ENCODE measurements around the genes IFNA17 and ELAVL2.

DNA sequence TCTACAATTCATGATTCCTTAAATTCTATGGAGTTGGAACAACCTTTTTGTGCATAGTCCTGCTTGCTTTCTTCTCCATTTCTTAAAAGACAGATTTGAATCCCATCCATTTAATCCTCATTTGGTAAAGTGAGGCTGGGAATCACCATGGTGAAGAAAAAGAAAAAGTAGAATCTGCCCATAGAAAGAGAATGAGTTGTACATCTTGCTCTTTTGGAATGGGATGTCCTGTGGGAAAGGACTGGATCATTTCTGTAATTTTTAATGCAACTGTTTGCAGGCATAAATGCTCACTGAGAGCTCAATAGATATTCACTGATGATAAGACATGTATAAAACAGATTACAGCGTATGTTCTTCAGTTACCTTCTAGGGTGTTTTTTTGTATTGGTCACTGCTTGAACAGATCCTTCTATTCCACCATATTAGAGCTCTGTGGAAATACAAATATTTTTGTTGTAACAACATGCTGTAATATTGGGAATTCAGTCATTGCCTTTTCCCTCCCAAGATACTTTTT is 21.2 kb upstream of the SH3GL2 start:
- RRBS, result no CpG with 5 or more reads among the region's 1 CpG

DNA sequence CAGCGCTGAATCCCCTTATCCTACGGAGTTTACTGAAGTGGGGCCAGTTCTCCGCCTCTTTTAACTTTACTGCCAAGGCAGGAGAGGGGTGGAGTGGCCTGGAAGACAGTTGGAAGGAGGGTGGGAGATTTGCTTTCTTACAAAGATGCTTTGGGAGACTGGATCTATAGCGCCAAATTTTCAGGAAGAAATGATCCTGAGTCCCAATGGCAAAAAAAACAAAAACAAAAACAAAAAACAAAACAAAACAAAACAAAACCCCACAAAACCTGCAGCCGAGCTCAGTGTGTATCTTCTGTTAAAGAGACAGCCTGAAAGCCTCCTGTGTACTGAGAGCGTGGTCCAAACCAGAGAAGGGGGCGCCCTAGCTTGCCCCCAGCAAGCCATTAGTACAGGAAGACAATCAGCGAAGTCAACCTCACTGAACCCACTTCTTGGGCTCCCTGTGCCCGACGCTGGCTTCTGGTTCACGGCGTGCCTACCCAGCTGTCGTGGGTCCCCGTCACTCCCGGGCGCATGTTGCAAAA is 326.7 kb downstream of the SH3GL2 start:
- RRBS, result no CpG with 5 or more reads among the region's 16 CpGs

DNA sequence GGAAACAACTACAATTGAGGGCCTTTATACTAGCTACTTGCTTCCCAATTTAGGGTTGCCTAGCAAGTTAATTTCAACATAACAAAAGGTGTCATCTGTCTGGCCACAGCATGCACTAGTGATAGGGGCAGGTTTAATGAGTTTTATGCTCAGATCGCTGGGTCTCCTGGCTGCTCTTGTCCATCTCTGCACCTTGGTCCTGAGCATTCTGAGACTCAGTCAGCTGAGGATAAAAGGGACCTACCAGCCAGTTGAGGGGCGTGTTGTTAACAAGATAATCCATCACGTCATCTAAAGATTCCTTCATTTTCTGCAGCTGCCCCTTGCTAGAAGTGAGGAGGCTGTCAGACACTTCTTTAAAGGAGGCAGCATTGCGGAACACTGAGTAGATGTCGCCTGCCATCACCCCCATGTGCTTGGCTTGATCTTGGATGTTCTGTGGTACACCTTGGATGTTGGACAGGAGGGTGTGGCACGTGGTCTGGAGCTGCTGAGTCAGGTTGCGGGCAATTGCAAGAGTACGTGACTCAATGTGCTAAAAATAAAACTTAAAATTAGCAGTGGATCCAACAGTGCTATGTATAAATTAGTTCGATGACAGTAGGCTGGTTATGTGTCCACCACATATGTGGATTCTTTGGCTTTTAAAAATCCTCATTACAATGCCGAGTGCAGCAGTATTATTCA is 11.0 kb downstream of the PLIN2 start:
- RRBS, result no CpG with 5 or more reads among the region's 10 CpGs

DNA sequence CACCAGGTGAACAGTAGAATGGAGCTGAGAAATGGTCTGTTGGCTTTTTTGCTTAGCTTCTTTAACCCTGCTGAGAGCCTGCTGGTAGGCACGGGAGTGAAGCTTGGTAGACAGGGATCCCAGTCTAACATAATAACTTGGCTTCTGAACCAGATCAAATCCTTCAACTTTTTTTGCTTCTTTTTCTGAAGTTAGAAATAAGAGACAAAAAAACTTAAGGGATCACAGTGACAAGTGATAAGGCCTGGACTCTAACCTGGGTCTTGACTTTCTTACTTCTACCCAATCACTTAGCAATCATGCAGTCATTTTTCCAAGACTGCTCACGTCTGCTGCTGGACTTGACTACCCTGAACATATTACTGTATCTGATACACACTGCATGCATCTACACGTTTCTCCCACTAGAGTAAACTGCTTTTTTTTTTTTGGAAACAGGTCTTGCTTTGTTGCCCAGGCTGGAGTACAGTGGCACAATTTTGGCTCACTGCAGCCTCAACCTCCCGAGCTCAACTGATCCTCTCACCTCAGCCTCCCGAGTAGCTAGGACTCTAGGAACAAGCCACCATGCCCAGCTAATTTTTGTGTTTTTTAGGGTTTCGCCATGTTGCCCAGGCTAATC is 7.5 kb downstream of the PLIN2 start:
- RRBS, result no CpG with 5 or more reads among the region's 6 CpGs

DNA sequence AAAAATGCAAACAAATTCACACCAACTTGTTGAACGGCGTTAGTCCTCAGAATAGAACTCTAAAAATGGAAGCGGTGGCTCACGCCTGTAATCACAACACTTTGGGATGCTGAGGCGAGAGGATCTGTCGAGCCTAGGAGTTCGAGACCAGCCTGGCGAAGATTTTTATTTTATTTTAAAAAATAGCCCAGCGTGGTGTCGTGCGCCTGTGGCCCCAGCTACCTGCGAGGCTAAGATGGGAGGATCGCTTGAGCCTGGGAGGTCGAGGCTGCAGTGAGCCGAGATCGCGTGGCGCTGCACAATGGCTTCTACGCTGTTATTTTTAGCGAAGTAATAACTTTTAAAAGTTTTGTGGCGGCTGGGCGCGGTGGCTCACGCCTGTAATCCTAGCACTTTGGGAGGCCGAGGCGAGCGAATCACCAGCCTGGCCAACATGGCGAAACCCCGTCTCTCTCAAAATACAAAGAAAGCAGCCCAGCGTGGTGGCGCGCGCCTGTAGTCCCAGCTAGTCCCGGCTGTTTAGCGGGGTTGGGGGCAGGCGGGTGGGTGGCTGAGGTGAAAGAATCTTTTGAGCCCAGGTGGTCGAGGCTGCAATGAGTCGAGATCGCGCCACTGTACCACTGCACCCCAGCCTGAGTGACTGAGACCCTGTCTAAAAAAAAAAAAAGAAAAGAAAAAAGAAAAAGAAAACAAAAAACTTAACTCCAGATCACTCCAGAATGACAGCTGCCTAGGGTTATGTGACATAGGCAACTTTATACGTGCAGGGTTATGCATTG is 794 bp upstream of the PLIN2 start:
- RRBS, result no CpG with 5 or more reads among the region's 41 CpGs

DNA sequence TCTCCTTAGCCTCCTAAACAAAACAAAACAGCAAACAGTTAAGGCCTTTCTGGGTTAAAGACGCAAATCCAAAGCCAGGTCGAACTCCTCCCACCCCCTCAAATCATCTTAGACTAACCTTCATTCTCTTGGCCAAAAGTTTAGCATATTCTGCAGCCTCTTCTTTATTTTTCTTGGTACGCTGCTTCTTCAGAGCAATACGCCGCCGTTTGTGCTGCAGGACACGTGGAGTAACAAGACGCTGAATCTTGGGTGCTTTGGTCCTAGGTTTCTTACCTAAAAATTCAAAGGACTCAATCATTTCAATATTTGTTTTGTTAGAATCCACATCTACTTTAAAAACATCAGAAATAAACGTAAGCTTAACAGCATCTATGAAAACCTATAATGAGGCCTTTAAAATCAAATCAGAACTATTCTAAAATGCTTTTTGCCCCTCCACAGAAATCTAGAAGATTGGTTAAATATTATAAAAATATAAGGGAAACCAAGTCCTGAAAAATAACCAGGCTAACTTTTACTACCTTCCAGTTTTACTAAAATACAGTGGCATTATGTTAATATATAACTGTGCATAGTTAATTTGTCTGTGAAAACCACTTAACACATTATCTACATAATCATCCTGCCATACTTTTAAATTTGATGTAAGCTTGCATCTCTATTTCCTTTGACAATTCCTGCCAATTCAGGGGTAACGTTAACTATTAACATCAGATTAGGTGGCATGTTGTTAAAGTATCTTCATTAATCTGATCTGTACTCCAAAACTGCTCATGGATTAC is 3.5 kb downstream of the RPS6 start:
- RRBS, result no CpG with 5 or more reads among the region's 10 CpGs

- RRBS, result no CpG with 5 or more reads among the region's 6 CpGs
Observed at GRCh38 chr9:19457036-19457395, 48.2 kb downstream of the ACER2 start.

GRCh38 chr9:20551840-20552206 is 70.5 kb downstream of the MLLT3 start:
- RRBS, result no CpG with 5 or more reads among the region's 5 CpGs

DNA sequence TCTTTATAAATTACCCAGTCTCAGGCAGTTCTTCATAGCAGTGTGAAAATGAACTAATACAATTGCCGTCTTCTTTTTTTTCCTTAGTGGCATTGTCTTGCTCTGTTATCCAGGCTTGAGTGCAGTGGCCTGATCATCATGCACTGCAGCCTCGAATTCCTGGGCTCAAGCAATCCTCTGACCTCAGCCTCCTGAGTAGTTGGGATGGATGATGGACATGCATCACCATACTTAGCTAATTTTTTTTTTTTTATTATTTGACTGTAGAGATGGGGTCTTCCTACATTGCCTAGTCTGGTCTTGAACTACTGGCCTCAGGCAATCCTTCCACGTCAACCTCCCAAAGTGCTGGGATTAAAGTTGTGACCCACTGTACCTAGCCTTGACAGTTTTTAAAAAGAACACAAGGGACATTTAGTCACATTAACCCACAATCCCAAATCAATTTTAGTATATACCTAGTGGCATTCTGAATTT is 31.6 kb downstream of the MLLT3 start:
- RRBS, result no CpG with 5 or more reads among the region's 3 CpGs

DNA sequence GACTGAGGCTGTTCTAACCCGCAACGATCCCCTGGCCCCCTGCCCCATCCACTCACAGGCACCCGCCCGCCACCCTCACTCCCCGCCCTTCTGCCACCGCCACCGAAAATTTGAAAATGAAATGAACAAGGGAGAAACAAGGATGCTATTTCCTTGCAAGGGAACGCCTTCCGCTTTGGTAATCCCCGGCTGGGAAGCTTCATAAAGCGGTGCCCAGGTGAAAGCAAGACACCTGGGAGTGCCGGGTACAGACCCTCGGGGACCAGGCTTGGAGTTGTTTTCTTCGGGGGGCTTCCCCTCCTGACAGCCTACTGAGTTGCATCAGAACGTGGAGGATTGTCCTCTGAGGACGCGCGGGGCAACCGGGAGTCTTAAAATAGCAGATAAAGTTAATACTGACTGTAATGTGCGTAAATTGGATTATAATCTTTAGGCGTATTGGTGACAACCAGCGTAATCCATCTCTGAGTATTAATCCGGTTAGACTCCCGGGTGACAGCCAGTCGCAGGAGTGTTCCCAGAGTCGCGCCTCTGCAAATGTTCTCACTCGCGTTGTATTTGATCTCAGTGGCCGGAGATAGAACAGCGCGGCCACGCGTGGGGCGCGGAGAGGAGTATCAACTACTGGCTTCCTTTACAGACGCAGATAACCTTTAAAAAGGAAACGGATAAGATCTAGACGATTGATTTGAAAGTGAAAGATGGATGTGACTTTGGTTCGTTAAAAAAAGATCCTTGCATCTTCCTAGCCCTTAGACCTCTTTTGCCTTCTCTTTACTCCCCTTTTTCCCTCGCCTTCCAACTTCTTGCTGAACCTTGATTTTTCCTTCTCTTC is 959 bp upstream of the MLLT3 start:
- RRBS, result 4% methylated on average over 15 of the region's 41 CpGs

- RRBS, result no CpG with 5 or more reads among the region's 5 CpGs
Observed at GRCh38 chr9:20687574-20688379, 3.7 kb downstream of the FOCAD start.

- RRBS, result no CpG with 5 or more reads among the region's 1 CpG
Observed at GRCh38 chr9:20718821-20719112, 34.7 kb downstream of the FOCAD start.

DNA sequence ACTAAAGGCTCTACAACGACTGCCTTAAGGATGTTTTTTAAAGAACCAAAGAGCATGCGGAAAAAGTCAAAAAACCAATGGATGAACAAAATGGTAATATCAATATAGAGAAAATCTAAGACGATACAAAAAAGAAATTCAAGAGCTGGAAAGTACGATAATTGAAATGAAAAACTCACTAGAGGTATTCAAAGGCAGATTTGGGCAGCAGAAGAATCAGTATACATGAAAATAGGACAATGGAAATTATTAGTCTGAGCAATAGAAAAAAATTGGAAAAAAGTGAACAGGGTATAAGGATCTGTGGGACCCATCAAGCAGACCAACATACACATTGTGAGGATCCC is 30.3 kb downstream of the HACD4 start:
- RRBS, result no CpG with 5 or more reads among the region's 4 CpGs

GRCh38 chr9:21096056-21096735 is 18.5 kb upstream of the IFNB1 start:
- RRBS, result no CpG with 5 or more reads among the region's 5 CpGs

DNA sequence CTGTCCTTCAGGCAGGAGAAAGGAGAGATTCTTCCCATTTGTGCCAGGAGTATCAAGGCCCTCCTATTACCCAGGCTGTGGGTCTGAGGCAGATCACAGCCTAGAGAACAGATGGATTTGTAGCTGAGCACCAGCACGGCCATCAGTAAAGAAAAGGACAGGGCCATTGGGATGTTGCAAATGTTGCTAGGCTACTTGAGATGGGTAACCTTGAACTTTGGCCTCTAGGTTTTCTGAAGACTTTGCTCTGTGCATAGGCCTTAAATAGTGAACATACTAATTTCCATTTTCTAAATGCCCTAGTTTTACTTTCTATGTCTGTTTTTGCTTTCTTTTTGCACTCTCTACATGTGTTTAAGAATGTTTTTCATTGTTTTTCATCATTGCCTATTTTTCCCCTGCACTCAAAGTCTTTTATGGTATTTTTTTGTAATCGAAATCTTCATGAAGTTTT is at the start of gene IFNA17:
TSS of gene IFNA17 (minus strand) at position 216 of the 454 bp plus-strand sequence.
- RRBS, result no CpG with 5 or more reads among the region's 2 CpGs

- RRBS, result 95% methylated on average over 6 of the region's 15 CpGs
Observed at GRCh38 chr9:21965595-21965807, 9.2 kb downstream of the CDKN2A start.

GRCh38 chr9:21996282-21997041 is 12.6 kb downstream of the CDKN2B start:
- RRBS, result 3% methylated on average over 1 of the region's 17 CpGs

GRCh38 chr9:22050978-22051341 is 41.9 kb upstream of the CDKN2B start:
- RRBS, result no CpG with 5 or more reads among the region's 2 CpGs

DNA sequence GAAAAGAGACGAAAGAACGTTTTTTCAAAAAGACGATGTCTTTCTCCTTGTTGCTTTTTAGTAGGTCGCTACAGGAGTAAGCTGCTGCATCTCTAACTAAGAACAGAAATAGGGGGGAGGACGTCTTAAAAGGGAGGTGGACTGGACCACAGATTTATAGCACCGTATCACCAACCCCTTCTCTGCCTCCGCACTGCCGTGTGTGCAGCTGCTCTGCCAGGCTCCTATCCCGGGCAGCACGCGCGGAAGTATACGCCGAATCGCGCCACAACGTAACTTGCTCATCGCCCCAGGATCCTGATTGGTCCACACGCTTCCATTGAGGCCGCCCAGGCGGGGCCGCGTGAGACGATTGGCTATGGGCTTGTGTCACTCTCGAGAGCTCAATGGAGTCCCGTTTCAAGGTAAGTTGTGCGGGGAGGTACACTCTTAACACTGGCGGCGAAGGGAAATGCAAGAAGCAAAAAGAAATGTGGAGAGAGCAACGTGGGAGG is at the start of gene ELAVL2:
TSS of gene ELAVL2 (minus strand) at position 127 of the 494 bp plus-strand sequence.
- RRBS, result no CpG with 5 or more reads among the region's 30 CpGs

Measured in PFSK-1 (cell line).